Frontal cortex (tissue), 2 donors: ENCODE results near the genes OR11H1 and ATP6V1E1.

- RAMPAGE, long total RNA = no peak
Observed at GRCh38 chr22:15527962-15528322, at the start of gene OR11H1. OR11H1 (plus strand) TSS chr22:15528192.

DNA sequence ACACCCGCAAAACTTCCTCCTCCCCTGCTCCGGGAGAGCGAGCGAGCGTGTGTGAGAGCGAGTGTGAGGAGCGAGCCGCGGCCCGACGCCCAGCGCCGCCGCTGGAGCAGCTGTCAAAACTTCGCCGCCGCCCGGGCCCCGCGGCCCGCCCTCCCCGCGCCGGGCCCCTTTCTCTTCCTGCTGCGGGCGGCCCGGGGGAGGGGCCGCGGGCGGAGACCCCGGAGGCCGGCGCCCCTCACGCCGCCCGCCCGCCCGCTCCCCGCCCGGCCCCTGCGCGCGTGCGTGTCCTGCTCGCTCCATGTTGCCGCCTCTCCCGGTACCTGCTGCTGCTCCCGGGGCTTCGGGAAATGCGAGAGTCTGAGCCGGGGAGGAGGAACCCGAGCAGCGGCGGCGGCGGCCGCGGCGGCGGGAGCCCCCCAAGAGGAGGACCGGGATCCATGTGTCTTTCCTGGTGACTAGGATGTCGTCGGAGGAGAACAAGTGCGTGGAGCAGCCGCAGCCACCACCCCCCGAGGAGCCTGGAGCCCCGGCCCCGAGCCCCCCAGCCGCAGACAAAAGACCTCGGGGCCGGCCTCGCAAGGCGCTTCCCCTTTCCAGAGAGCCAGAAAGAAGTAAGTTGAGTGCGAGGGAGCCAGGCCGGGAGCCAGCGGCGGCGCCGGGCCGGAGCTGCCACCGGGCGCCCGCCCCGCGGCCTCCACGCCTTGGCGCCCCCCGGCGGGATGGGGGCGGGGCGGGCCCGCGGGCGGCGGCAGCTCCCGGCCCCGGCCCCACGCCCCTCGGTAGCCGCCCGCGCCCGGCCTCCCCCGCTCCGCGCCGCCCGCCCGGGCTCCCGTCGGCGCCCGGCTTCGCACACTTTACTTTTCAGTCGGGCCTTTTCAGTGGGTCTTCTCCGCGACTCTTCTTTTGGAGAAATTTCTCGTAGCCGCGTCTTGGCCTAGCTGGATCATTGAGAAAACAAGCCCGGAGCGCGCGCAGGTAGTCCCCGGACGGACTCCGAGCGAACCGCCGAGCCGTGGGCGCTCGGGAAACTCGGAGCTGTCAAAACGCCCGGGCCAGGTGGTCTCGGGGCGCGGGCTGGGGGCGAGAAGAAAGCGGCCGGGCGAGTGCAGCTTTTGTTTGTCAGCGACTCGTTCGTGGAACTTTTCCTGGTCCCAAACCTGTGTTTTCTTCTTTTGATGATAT, 9.4 kb upstream of the CCT8L2 start:
- RAMPAGE, long total RNA = no peak

GRCh38 chr22:17036890-17037938, 29.2 kb upstream of the GAB4 start:
- RAMPAGE, long total RNA = no peak

DNA sequence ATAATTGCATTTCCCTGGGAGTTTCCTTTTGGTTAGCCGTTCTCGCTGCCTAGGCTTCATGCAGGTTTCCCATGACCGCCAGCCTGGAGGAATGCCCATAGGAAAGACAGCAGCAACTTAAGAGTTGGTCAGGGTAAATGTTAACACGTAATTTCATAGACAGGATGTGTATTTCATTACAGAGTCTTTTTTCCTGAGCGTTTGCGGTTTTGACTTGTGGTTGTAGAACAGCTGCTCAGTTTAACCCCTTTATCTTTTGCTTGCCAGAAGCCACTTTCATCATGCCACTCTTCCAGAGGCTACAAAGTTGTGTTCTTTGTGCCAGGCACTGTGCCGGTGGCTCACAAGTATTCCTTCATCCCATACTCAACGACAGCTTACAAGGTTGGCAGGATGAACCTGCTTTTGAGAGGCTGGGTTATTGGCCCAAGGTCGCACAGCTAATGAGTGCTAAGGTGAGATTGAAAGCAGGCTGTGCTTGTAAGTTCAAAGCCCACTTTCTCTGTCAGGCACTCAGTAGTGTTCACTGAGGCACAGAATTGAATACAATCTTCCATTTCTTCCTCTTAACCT, 3.0 kb downstream of the IL17RA start:
- RAMPAGE, long total RNA = no peak

GRCh38 chr22:17103140-17103788, 17.9 kb downstream of the TMEM121B start:
- RAMPAGE, long total RNA = no peak

- RAMPAGE, long total RNA = no peak
Observed at GRCh38 chr22:17106561-17107116, 14.5 kb downstream of the TMEM121B start.

GRCh38 chr22:17120087-17120713, 960 bp downstream of the TMEM121B start:
- RAMPAGE, long total RNA = no peak

- RAMPAGE, long total RNA = no peak
Observed at GRCh38 chr22:17272406-17272961, 53.2 kb upstream of the ADA2 start.

DNA sequence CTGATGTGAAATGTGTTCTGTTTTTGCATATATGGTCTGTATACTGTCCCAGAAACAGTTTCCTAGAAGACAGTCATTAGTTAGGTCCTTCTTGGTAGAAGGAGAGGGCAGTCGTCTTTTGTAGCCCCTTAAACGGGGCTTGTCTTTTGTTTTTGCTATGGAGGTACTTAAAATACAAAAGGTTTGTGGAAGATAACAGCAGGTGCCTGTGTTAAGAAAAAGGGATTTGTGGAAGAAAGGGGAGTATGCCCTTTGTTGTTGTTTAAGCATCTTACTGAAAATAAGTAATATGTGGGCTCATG, 95.4 kb upstream of the SLC25A18 start:
- RAMPAGE, long total RNA = no peak

DNA sequence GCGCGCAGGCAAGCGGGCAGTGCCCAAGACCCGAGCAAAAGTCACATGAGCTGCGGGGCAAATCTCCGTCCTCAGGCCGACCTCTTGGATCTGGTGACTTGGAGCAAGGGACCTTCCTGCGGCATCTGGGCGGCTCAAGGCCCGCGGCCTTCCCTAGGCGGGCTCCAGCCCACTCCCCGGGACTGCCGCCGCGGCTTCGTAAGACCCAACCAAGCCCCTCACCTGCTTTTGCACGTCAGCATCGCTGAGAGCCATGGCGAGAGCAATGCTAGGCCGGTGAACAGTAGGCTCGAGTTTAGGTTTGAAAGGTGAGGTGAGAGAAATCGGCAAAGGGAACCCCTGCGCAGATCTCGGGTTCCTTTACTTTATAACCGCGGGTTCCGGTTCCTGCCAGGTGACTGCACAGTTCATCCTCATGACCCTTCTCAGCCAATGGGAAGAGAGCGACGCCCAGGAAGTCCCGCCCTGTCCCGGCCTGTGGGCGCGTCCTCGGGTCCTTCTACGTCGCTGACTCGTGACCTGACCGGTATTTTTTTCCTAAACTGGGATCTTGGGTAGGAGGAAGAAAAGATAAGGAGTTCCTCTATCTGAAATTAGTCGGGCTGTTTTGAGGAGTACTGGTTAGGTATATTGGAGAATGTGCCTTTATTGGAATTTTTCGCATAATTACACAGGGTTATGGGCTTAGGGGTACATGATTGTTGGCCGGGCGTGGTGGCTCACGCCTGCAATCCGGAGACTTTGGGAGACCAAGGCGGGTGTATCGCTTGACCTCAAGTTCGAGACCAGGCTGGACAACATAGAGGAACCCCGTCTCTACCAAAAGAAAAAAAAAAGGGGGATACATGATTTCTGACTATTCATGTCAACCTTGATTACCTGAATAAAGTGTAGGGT, at the start of gene ATP6V1E1:
Gene ATP6V1E1 (minus strand): TSS at position 369 of the 897 bp plus-strand sequence.
- RAMPAGE, long total RNA = start-site peak on the minus strand centred at position 365 of the sequence, 75 bp wide, 1,761 and 48 reads in 2 replicates

- RAMPAGE, long total RNA = no peak
Observed at GRCh38 chr22:17733294-17734261, 40.7 kb downstream of the BID start.

DNA sequence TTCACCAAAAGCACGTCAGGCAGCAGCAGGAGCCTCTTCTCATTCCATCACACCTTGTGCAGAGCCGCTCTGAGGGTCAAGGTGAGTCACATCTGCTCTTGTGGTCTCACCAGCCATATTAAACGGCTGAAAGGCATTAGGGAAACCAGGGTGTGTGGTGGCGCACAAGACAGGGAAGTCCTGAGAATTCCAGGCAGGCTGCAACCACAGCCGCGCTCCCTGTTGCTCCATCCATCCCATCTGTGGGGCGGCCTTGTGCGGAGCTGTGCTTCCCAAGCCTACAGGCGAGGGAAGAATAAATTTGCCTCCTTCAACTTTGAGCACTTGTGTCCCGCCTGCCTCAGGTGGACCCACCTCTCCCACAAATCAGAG, 38.9 kb upstream of the BID start:
- RAMPAGE, long total RNA = no peak

GRCh38 chr22:17831179-17832238, 57.2 kb upstream of the BID start:
- RAMPAGE, long total RNA = no peak

- RAMPAGE, long total RNA = no peak
Observed at GRCh38 chr22:17842326-17842842, 68.1 kb upstream of the BID start.

- RAMPAGE, long total RNA = no peak
Observed at GRCh38 chr22:17919481-17919969, 104.8 kb downstream of the MICAL3 start.

GRCh38 chr22:17983146-17983840, 41.1 kb downstream of the MICAL3 start:
- RAMPAGE, long total RNA = no peak

- RAMPAGE, long total RNA = no peak
Observed at GRCh38 chr22:18033517-18034063, 9.2 kb upstream of the MICAL3 start.

DNA sequence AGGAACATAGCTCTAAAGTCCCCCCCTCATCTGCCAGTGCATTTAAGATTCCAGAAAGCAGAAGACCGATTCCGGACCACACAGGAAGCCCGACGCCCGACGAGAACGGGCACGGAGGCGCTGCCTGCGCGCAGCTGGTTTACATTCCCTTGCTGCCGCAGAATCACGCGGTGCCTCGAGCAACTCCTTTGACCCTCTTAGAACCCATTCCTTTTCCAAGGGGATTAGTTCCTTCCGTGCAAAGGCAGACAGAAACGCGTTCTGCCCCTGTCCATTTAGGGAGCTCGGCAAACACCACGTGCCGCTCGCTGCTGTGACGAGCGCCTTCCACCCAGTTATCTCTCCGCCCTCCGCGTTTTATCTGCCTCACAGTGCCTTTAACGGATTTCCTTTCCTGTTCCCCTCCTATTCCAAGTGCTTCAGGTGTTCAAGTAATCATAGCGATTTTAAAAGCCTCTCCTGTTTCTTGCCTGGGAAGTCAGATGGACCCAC, 24.1 kb upstream of the MICAL3 start:
- RAMPAGE, long total RNA = no peak

GRCh38 chr22:18119608-18120188, 9.1 kb downstream of the TUBA8 start:
- RAMPAGE, long total RNA = no peak

DNA sequence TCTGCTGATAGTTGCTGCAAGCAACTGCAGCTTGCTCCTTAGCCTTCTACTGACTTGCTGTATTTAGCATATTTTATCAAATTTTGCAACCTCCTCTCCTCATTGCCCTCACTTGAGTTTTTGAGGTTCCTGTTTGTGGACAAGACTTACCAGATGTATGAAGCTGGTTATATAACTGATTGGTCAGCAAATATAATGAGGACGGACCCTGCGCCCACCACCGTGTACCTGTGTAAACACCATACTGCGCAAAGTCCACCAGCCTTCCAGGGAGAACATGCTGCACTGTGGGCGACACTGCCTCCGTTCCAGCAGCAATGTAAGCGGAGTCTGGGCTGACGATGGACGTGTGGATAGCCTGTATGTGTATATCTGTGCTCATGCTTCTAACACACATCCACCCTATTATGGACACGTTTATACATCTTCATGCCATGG, 1.6 kb upstream of the USP18 start:
- RAMPAGE, long total RNA = no peak